ENCODE measurements around a stretch of chr2.

- PRO-cap, result no peak
Observed at GRCh38 chr2:97538037-97538416, 51.6 kb downstream of the ANKRD36B start.

DNA sequence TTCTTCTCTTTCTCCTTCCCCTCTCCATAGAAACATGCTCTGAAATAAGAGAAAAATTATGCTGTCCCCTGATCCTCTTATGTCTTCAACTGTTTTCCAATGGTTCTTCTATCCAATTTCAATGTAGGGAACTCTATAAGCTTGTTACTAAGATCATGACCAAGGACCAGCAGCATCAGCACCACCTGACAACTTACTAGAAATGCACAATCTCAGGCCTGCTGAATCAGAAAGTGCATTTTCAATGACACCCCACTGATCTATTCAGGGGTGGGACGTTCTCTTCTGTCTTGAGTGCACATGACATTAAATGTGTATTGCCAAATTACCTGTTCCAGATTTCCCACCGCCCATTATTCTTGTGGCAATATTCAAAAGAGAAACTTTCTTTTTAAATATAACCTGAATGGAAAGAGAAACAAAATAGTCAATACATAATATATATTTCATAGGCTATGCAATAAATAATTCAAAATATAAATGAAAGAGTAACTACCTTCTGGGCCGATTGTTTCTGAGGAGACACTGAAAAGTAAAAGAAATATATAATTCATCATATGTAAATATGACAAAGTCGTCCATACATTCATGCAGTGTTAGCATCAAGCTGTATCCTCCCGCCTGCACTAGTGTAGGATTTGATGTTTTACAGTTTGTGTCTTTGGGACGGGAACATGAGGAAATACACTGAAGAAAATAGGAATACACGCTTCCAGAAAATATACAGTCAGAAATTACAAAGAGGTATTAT is 32.9 kb downstream of the ANKRD36B start:
- PRO-cap, result no peak

- PRO-cap, result no peak
Observed at GRCh38 chr2:97707468-97707892, 5.9 kb upstream of the ZAP70 start.

DNA sequence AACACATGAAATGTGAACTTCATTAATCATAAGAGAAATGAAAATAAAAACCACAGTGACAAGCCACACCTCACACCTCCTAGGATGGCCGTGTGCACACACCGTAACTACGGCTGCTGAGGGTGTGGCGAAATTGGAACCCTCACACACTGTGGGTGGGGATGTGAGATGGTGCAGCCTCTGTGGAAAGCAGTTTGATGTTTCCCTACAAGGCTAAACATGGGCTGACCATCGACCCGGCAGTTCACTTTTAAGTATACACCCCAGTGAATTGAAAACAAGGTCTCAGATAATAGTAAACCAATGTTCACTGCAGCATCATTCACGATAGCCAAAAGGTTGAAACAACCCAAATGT is 32.2 kb downstream of the ZAP70 start:
- PRO-cap, result no peak

- PRO-cap, result no peak
Observed at GRCh38 chr2:97811078-97811762, 97.8 kb downstream of the ZAP70 start.

GRCh38 chr2:97813435-97814084 is 100.2 kb downstream of the ZAP70 start:
- PRO-cap, result no peak

DNA sequence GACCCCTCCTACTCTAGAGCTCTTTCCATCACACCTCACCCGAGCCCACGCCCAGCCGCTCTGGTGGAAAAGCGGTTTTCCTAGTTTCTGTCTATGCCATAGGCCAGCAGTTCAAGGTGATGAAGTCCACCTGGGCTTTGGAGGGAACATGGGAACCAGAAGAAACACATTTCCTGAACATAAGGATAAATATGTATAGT is 507 bp downstream of the VWA3B start:
- PRO-cap, result no peak

- PRO-cap, result no peak
Observed at GRCh38 chr2:98483044-98483704, 38.5 kb downstream of the INPP4A start.

GRCh38 chr2:98612861-98613184 is 4.4 kb downstream of the UNC50 start:
- PRO-cap, result no peak

GRCh38 chr2:98637350-98638214 is 29.2 kb downstream of the UNC50 start:
- PRO-cap, result no peak

- PRO-cap, result no peak
Observed at GRCh38 chr2:98683464-98684014, 47.4 kb downstream of the MGAT4A start.

DNA sequence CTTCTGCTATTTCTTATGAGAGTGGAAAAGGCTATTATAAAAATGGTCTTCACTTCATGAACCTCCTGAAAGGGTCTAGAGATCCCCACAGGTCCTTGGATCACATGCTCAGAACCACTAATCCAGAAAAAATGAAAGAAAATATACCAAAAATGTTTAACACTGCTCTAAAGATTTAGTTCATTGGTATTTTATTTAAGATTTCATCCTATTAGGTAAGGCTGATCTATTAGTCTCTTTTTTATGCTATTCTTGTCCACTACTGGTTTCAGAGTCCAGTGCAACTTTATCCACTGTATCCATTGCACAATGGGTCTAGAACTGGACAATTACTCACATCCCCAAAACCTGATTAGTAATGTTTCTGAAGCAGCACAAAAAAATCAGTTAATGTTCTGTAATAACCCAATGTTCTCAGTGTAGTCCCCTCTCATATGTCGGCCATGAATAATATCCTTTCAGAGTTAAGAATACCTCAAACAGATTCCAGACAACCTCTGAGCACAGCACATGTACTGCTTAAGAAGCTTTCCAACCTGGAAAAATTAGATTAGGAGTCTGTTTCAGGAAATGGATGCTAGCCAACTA is 29.8 kb downstream of the MGAT4A start:
- PRO-cap, result no peak

GRCh38 chr2:98718312-98718805 is 12.6 kb downstream of the MGAT4A start:
- PRO-cap, result no peak

- PRO-cap, result no peak
Observed at GRCh38 chr2:98747769-98748174, 16.8 kb upstream of the MGAT4A start.

GRCh38 chr2:98760213-98760709 is 29.3 kb upstream of the MGAT4A start:
- PRO-cap, result no peak

- PRO-cap, result no peak
Observed at GRCh38 chr2:98761158-98761825, 30.4 kb upstream of the MGAT4A start.

- PRO-cap, result no peak
Observed at GRCh38 chr2:98766240-98766597, 35.3 kb upstream of the MGAT4A start.

GRCh38 chr2:98868891-98869827 is 66.9 kb downstream of the CRACDL start:
- PRO-cap, result no peak

GRCh38 chr2:99317049-99317798 is 16.2 kb upstream of the LYG1 start:
- PRO-cap, result no peak

DNA sequence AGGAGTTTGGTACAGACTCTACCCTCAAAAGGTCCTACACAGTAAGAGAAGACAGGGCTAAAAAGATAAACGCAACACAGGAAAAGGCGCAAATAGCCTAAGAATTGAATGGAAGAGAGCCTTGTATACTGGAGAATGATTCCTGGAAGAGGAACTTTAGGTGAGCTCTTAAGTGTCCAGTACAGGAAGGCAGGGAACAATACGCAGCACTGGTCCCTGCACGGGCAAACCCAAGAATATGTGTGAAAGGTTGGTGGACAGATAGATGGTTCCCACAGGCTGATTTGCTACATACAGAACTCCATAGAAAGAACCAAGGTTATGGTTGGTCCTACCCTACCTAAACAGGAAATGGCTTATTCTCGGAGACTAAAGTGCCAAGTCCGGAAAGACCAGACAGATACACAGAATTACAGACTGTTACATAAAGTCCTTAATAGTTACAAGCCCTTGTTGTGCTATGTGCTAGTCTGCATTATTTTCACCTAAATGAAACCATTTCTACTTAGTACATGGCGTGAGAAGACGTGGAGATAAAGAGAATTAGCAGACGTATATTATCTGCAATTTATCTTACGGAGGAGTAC is 1.3 kb downstream of the REV1 start:
- PRO-cap, result no peak